H9 (cell line): ENCODE data around the genes CD5 and LRRC10B.

DNA sequence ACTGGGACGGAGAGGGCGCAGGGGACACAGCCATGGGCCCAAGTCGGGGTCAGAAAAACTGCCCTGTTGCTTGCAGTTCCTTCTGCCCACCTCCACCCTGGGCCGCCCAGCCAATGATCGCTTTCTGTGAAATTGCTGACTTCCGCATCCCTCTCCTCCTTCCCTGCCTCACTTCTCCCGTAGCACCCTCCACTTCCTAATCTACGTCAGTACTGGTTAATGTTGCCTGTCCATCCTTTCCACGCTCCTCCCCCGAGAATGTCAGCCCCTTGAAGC lies 9.5 kb downstream of the TMEM132A start:
- PRO-cap: no peak

DNA sequence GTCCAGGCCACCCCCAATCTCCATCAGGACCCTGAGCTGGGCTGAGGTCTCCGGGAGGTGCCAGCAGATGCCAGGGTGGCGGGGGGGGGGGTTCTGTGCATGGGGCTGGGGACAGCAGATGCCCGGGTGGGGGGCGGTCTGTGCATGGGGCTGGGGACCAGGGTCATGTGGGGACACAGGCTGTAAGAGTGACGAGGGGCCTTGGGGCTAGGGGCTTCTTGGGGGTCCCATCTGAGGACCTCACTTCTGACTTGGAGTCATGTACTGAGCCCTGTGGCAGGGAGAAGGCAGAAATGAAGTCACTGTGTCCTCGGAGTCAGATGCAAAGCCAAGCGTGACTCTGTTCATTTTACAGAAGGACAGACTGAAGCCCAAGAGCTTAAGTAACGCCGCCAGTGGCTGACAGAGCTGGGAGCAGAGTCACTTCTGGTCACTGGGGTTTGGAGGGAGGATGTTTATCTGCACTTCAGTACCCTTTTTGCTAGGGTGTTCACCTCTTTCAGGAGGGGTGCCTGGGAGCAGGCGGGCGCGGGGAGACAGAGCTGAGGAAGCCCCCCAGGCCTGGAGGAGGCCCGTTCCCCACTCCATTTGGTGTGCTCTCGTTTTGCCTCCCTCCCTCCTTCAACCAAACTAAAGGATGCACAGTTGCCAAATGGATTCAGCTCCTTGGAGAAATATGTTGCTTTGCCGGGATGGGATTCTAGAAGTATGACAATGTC lies 10.7 kb downstream of the CD6 start:
- PRO-cap: no peak

- PRO-cap: no peak
Measured at GRCh38 chr11:61042601-61042930, 59.7 kb upstream of the CD5 start.

GRCh38 chr11:61075754-61076243 lies 26.5 kb upstream of the CD5 start:
- PRO-cap: no peak

GRCh38 chr11:61101950-61102649 lies at the start of gene CD5:
CD5 (plus strand) TSS chr11:61102489.
- PRO-cap: no peak

DNA sequence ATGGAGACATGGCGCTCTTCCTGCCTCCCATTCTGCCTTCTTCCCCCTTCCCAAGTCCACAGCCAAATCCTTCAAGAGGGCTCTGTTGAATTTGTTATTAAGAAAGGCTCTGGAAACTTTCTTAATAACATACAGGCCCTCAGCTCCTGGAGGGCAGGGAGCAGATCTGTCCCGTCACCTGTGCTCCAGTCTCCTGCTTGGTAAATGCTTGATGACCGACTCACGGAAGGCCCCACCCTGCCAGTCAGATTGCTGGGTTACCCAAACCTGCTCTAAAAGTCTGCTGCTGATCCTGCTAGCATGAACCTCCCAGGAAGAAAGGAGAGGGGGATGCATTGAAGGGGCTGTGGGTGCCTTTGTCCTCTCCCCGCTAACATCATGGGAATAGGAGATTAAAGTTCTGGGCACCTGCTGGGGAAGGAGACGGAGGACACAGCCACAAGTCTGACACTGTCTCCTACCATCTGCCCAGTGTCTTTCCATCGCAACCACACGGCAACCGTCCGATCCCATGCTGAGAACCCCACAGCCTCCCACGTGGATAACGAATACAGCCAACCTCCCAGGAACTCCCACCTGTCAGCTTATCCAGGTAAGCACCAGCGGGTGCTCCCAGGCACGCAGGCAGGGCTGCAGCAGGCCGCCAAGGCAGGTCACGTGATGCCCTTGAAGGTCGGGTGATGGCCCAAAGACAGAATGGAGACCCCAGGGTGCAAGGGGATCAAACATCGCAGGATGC lies 22.4 kb downstream of the CD5 start:
- PRO-cap: no peak

GRCh38 chr11:61138331-61139068 lies 22.7 kb downstream of the VPS37C start:
- PRO-cap: no peak

DNA sequence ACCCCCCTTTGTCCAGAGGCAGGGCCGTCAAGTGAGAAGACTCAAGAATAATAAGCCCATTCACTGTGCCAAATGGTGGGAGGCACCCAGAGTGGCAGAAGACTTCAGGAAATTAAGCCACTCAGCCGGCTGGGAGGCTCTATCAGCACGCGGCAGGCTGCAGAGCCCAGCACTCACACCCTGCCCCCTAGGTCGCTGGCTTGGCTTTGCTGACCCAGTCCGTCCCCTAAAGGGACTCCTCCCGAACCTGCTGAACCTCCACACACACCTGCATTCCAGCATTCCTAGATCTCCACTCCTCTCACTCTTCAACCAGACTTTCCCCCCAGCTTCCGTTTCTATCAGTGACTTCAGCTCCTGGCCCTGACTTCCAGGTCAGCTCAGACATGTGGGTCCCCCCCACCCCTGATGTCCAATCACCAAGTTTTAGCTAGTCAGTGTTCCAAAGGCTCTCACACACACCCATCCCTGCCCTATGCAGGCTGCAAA lies 11.4 kb downstream of the VPS37C start:
- PRO-cap: unidirectional peak, minus-strand start at position 208 of the sequence

DNA sequence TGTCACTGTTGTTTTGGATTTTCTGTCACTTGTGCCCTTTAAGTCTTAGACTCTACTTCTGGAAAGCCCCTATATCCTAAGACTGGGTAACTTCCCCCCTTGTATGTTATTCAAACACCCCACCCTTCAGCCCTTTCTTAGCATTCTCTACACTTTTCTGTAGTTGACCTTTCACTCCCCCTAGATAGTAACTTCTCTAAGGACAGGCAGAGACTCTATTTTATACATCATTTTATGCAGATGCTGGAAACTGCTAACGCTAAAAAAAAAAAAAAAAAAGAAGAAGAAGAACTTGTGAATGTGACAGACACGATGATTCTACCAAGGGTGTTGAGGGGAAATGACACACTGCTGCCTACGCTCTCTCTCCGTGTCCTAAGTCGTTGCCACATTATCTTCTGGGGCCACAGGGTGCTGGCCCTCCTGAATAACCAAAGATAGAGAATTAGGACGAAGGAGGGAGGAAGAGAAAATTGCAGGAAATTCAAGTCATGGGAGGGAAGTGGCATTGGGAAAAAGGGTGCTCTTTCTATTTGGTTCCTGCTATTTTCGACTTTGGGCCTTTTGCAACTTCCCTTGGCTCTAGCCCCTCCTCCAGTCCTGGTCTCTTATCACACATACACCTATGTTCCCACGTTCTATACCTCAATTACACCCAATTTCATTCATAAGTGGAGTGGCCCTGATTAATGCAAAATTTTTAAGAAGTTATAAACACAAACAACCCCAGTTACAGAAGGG lies 3.0 kb upstream of the VPS37C start:
- PRO-cap: no peak

DNA sequence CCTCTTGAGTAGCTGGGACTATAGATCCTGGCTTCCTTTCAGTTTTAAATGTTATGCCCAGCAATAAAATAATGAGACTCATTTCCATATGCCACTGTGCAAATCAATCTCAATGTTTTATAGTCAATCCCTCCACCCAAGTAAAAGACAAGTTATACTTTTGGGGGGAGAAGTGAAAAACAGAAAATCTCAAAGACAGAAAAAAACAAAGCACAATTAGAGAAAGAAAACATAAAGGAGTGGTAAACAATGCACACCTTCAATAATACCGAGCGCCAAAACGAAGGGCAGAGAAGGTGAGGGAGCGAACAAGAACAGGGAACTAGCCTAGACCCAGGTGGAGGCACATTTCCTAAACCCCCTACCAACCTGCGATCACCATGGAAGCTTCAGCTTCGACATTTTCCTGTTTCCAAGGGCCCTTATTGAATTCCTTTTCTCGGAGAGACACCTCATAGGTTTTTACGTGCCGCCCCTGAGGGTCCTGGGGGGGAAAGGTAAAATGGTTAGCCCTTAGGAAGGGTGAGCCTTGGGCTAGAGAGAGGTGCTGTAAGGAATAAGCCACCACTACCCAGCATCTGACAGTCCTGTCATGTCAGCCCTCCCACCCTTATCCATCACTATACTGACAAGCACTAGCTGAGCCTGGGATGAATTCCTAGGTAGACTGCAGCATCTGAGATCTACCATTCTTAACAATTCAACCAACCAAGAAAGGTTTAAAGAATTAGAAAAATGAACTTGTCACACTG lies 6.3 kb downstream of the DDB1 start:
- PRO-cap: no peak

- PRO-cap: bidirectional peak, plus-strand start at chr11:61332490, minus-strand start at chr11:61332377; bidirectional peak, plus-strand start at chr11:61332875, minus-strand start at chr11:61332676
Measured at GRCh38 chr11:61332099-61332960, 575 bp downstream of the DDB1 start.

DNA sequence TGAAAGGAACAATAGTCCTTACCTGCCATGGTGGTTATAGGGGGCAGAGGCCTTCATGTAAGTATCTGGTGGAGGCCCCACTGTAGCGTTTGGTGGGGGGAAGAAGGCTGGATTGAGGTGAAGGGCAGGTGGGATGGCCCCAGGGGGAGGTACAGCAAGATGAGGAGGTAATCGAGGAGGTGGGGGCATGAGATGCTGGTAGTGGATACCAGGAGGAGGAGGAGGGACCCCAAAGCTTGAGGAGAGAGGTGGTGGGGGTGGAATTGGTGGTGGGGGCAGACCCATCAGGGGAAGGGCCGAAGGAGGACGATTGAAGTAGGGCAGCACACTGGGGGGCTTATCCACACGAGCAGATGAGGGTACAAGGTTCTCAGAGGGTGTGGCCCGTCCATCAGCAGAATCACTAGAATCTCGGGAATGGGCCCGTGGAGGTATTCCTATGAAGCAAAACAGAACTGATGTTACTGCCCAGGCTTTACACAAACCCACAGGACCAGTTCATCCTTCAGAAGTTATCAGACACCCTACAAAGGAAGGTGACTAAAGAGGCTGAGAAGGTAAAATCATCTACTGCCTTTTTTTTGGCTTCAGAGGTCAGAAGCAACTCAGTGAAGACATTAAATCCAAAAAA lies 13.6 kb downstream of the CPSF7 start:
- PRO-cap: no peak

GRCh38 chr11:61508386-61508895 lies at the start of gene LRRC10B:
LRRC10B (plus strand) TSS chr11:61508749.
- PRO-cap: bidirectional peak, plus-strand start at chr11:61508749, minus-strand start at chr11:61508530

DNA sequence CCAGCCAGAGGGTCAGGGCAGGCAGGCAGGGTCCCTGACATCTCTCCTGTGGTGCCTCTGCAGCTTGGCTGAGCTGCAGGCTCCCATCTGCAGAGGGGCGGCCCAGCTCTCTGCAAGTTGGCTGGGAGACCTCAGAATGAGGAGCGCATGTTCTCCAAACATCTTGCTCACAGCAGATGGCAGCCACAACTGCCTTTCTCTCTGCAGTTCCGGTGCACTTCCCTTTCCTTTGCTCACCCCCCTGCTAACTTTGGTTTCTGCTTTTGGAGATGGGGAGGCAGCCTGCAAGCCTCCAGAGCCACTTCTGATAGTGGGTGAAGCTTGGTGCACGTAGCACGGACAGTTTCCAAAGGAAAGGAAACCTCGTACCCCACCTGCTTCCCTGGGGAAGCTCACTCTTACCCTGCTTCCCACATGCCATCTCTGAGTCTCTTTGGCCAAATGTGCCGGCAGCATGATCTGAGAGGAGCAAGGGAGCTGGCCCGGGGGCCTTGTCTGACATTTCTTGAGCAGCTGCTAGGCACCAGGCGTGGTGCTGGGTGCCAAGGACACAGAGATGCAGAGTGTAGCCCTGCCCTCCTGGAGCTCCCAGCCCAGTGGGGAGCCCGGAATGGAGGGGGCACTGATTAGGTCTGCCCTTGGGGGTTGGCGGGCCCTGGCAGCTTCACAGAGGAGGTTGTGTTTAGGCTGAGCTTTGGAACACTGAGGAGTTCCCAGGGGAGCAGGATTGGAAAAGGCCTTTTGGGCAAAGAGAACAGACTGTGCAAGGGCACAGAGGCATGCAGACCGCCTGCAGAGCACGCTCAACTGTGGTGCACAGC lies 18.2 kb downstream of the DAGLA start:
- PRO-cap: no peak

- PRO-cap: bidirectional peak, plus-strand start at chr11:61701587, minus-strand start at chr11:61701465
Measured at GRCh38 chr11:61701261-61701998, 21.2 kb downstream of the DAGLA start.

DNA sequence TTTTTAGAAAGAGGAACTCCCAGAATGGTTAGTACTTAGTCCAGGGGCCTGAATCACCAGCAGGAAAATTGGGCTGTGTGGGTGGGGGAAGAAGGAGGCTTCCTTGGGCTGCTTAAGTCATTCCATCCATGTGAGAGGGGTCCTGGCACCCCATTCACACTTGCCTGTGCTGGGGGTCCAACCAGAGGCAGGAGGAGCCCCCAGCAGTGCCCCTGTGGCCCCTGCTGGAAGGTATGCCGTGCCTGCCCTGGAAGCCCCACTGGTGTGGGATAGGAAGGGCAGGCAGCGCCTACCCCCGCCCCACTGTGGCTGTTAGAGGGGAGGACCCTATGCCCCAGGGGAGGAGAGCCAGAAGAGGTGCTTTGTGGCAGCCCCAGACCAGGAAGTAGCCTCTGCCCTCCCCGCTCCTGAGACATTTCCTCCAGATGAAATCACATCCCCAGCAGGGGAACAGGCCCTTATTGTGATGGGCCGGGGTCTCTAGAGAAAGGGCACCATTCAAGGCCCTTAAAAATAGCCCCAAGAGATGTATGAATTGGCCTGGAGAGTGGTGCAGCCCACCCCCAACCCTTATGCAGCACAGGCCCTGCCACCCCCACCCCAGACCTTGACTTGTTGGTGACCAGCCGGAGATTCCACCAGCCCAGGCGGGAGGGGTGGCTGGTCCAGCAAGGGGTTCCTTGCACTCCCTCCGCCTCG lies 35.5 kb upstream of the MYRF start:
- PRO-cap: no peak

- PRO-cap: no peak
Measured at GRCh38 chr11:61772644-61772930, 19.8 kb downstream of the TMEM258 start.

GRCh38 chr11:61796635-61797219 lies 4.0 kb downstream of the FEN1 start:
- PRO-cap: no peak

- PRO-cap: no peak
Measured at GRCh38 chr11:61800528-61801411, 8.1 kb downstream of the FEN1 start.

DNA sequence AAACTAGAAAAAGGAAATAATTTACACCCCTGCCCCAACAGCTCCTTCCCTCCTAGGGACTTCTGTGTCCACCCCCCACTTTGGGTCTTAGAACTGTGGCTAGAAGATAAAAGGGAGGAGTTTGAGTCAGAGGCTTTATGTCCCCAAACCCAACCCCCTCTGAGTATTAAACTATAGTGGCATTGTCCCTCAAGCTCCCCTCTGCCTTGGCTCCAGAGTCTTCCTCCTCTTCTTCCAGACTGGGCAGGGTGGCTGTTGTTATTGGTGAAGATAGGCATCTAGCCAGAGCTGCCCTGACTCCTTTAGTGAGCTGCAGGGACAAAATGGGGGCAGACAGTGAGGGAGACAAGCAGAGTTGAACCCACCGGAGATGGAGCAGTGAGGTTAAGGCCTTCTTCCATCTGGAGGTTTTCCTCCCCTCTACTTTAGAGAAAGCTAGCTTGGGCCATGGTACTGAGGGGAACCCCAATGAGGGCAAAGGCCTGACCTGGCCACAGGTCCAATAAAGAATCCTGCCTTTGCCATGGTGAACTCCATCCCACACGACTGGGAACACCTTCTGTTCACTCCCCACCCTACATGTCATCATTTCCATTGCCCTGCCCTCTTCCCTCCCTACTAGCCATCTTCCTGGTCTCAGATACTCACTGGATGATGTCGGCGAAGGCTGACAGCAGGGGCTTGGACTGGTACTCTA lies 9.6 kb downstream of the FEN1 start:
- PRO-cap: no peak